Neural cell (in vitro differentiated cells): ENCODE results near the genes GHSR, NCEH1 and ECT2.

DNA sequence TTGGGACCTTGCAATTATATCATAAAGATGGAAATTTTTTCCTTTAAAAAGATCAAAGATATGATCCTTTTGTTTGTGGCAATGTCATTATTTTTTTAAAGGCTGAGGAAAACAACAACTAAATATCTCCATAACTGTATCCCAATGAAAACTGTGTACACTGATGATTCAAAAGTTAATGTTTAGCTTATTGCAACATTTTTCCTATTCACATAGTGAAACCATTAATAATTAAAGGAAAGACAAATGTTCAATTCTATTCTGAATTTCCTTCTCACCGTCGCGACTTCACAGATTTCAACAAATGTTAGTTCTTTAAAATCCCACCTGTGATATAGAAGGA lies 40.3 kb downstream of the TMEM212 start:
- RAMPAGE, long total RNA = no peak

- RAMPAGE, long total RNA = no peak
These were observed 1.3 kb downstream of the FNDC3B start for GRCh38 chr3:172040348-172041368.

- RAMPAGE, long total RNA = no peak
These were observed 2.0 kb downstream of the FNDC3B start for GRCh38 chr3:172041369-172041852.

GRCh38 chr3:172070029-172070886 lies 30.9 kb downstream of the FNDC3B start:
- RAMPAGE, long total RNA = no peak

DNA sequence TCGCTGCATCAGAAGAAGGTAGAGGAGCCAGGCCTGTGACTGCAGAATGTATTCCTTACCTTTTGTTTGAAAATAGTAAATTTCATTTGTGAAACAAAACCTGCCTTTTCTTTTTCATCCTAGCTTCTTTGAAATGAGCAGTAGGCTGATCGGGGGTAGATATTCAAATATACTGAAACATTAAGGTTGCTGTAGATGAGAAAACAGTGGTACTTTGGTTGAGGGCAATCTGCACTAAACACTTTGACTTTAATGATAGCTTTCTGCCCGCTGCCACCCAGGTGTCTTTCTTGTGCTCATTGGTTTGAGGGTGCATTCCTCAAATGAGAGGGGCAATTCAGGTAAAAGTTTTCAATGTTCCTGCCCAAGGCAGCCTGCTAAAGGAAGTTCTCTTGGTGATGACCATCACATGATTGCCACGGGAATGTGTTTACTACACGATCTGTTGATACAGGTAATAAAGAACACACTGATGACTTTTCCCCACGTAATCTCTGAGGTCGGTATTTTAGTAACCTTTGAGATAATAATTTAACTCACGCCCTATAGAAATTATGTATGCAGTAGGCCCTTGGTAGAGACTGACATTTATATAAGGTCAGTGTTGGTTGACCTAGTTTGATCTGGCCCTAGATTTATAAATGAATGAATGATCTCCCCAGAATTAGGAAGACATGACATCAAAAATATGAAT lies 39.3 kb downstream of the FNDC3B start:
- RAMPAGE, long total RNA = no peak

GRCh38 chr3:172176195-172176917 lies 137.0 kb downstream of the FNDC3B start:
- RAMPAGE, long total RNA = no peak

- RAMPAGE, long total RNA = no peak
These were observed 164.6 kb downstream of the FNDC3B start for GRCh38 chr3:172203813-172204494.

DNA sequence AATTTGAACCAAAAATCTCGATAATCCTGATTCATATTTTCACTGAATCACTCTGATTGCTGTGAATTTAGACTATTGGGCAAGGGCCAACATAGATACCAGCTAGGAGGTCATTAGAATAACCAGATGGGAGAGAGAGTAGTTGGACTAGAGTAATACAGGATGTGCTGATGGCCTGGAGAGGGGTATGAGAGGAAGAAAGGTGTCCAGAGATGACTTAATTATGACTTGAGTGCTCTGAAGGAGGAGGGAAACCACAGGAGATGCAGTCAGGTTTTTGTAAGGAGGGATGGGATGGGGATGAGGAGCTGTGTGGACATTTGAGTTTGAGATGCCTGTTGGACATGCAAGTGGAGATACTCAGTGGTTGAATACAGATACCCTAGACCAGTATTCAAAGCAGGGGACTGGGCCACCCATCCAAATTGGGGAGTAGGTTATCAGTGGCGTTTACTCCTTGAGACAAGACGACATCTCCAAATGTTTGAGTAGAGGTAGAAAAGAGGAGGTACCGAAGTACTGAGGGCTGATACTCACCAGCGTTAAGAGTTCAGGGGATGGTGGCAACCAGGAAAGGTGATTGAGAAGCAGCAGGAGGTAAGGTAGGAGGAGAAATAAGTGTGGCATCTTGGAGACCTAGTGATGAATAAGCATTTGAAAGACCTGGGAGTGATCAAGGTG lies 96.6 kb downstream of the GHSR start:
- RAMPAGE, long total RNA = no peak

- RAMPAGE, long total RNA = no peak
These were observed at the start of gene GHSR for GRCh38 chr3:172448302-172448903. Gene GHSR, minus strand, starts transcription at chr3:172448456.

- RAMPAGE, long total RNA = no peak
These were observed 38.7 kb upstream of the TNFSF10 start for GRCh38 chr3:172561567-172562740.

DNA sequence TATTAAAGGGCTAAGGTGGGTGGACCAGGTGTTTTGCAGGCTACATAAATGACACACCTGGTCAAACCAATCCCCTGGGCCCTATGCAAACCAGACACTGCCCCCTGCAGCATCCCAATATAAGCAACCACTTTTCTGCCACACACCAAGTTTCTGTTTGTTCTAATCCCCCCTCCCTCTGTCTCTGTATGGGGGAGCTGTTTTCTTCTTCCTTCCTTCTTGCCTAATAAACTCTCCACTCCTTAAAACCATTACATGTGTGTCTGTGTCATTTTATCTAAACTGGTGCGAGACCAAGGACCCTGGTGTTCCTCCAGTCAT lies 44.6 kb downstream of the NCEH1 start:
- RAMPAGE, long total RNA = no peak

- RAMPAGE, long total RNA = no peak
These were observed 18.1 kb downstream of the NCEH1 start for GRCh38 chr3:172692712-172693301.

GRCh38 chr3:172709530-172709791 lies 1.4 kb downstream of the NCEH1 start:
- RAMPAGE, long total RNA = no peak

DNA sequence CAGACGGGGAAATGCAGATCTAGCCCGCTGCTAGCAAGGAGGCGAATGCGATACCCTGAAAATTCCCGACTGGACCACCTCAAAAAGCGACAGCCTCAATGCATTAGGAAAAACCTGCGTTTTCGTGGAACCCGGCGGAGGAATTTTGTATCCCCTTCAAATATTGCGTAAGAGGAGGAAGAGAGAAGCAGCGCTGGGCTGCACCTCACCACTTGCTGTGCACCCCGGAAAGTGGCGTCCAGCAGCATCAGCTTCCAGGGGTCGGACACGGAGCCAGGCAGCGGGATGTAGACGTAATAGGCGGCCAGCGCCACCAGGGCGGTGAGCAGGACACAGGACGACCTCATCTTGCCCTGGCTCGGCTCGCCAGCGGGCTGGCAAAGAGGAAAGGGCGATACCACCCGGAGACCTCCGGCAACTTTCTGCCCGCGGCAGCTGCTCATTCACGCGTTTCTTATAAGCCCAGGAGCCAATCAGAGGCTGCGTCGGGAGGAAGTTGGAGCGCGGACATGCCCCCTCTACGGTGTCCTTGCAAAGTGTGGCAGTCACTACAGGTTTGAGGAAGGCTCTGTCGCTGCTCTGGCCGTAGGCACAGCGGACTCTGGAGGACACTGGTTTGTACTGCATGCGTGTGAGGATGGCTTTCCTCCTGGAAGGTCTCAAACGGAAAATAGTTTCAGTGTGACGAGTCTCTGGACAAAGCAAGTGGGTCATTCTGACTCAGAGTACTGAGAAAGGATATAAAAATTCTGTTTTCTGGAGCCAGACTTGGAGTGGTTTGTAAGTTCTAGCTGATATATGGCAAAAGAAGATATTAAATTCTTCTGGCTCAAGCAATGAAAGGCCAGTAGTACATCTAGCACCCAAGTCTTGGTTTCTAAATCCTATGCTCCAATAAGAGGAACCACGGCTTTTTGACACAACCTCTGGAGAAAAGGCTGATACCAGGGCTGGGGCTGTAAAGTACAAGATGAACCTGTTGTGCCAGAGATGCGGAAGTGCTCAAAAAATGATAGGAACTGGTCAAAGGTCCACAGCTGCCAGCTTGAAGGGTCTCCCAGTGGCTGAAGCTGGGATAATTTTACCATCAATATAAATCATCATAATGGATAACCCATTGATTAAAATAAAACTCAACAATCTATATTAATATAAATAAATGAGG lies at the start of gene NCEH1:
TSS of gene NCEH1 (minus strand) at position 430 of the 1,165 bp plus-strand sequence.
- RAMPAGE, long total RNA = no peak

DNA sequence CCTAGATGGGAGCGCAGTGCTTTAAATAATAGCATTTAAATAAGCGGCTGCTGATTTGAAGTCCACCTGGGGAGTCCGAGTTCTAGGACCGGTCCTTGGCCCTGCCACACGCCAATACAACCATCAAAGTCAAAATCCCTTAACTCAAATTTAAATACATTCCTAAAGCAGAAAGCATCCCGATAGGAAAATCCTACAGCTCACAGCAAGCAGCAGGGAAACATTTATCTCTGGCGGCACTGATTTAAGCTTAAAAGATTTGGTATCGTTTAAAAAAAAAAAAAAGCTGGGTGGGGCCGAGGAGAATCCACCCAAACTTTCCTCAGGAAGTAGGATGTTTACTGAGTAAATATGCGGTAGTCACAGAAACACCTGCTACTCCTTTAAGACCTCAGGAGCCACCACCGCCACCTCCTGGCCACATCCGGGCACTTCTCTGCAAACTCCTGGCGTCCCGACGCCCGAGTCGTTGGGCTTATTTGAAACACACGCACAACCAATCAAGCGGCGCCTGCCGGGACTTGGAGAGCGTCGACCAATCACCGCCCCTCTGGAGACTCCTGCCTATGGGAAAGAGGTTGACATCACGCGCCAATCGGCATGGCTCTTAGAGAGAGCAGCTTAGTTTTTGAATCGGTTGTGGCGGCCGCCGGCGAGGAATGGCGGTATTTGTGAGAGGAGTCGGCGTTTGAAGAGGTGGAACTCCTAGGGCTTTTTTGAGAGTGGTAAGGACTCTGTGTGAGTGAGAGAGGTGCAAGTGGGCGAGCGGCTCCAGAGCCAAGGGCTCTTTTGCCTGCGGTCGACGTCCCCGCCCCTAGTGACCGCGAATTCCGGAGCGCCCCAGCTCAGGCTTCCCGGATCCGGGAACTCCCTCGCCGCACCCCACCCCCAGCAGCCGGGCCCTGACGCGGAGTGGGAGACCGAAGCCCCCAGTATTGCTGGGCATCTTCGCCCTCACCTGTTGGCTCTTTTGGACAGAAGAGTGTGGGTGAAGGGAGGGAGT lies at the start of gene ECT2:
TSS of gene ECT2 (plus strand) at position 594 of the 1,003 bp plus-strand sequence.
- RAMPAGE, long total RNA = start-site peak on the plus strand centred at position 623 of the sequence, 65 bp wide, 24 and 35 reads in 2 replicates

DNA sequence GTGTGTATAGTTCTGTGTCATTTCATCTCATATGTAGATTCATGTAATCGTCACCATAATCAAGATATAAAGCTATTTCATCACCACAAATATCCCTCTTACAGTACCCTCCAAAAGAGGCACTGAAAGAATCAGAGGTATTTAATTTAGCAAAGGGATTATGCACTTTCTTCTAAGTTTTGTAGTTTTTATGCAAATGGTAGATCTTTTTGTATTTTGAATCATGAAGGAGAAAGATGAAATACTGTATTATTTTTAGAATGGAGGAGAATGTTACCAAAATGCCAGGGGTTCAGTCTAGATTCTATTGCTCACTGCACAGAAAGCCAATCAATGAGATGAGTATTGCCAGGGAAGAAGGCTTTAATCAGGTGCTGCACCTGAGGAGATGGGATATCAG lies 410.9 kb upstream of the NAALADL2 start:
- RAMPAGE, long total RNA = no peak

GRCh38 chr3:177050433-177050739 lies 146.9 kb downstream of the TBL1XR1 start:
- RAMPAGE, long total RNA = no peak

DNA sequence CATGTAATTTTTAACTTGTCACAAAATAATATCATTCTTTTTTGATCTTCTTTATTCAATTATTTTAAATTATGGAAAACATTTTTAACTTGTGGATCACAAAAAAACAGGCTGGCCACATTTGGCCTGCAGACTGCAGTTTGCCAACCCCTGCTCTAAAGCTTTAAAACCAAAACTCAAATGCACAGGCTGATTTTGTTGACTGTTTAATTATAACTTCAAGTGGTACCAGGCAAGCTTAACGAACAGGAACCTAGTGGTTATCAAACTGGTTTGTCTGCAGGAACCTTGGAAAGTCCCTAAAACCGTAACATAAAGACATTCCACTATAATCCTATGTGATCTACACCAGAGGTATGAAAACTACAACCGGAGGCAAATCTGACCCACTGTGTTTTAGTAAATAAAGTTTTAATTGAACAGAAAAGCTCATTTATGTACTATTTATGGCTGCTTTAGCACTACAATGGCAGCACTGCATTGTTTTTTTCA lies 52.4 kb downstream of the TBL1XR1 start:
- RAMPAGE, long total RNA = no peak

DNA sequence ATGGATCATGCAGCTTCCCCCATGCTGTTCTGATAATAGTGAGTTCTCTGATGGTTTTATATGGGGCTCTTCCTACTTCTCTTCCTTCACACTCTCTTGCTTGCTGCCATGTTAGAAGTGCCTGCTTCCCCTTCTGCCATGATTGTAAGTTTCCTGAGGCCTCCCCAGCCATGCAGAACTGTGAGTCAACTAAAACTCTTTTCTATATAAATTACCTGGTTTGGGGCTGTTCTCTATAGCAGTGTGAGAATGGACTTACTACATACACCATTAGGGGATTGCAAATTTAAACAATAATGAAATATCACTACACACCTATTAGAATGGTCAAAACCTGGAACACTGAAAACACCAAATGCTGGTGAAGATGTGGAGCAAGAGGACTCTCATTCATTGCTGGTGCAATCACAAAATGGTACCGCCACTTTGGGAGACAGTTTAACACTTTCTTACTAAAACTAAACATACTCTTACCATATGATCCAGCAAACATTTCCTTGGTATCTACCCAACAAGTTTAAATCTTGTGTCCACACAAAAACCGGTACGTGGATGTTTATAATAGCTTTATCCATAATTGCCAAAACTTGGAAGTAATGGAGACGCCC lies 30.7 kb downstream of the TBL1XR1 start:
- RAMPAGE, long total RNA = no peak

GRCh38 chr3:177190570-177191698 lies 6.3 kb downstream of the TBL1XR1 start:
- RAMPAGE, long total RNA = no peak